H7 (cell line): ENCODE data around the gene B4GALT5.

- RAMPAGE, long total RNA = no peak
Observed at GRCh38 chr20:49233882-49234182, 14.6 kb downstream of the DDX27 start.

DNA sequence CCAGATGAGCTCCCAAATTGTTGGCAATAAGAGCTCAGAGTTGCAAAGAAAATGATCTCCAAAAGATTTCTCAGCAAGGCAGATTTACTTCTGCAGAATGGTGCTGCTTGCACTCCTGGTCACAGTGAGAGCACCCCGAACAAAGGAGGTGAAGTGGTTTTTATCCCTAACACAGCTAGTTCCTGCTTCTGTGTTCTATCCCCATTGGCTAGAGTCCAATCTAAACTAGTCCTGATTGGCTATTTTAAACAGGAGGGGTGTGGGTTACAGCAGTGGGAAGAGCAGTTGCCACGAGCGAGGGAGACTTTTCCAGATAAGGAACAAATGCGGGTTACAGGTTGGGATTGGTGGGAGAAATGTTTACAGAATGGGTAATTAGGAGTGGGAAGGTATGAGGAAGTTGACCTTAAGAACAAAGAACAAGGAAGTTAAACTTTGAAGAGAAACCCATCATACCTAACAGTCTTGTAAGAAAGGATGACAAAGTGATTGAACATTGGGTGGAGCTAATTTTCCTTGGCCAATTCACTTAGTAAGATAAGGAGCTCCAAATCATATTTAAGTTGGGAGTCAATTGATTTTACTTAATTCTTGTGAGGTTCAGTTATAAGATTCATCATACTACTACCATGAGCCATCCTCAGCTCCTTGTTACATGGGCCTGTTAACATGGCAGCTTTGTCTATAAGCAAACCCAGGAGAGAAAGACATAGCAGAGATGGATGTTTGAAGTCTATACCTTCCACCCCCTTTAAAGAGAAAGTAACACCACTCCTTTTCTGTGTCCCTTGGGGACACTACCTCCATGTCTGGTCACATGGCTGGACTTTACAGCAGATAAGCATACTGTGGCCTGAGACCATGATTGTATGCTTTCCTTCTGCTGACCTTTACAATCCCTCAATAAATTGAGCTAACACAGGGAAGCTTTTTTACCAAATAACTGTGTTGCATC is 9.5 kb upstream of the ZNFX1 start:
- RAMPAGE, long total RNA = no peak

- RAMPAGE, long total RNA = no peak
Observed at GRCh38 chr20:49418614-49419091, 63.8 kb downstream of the KCNB1 start.

DNA sequence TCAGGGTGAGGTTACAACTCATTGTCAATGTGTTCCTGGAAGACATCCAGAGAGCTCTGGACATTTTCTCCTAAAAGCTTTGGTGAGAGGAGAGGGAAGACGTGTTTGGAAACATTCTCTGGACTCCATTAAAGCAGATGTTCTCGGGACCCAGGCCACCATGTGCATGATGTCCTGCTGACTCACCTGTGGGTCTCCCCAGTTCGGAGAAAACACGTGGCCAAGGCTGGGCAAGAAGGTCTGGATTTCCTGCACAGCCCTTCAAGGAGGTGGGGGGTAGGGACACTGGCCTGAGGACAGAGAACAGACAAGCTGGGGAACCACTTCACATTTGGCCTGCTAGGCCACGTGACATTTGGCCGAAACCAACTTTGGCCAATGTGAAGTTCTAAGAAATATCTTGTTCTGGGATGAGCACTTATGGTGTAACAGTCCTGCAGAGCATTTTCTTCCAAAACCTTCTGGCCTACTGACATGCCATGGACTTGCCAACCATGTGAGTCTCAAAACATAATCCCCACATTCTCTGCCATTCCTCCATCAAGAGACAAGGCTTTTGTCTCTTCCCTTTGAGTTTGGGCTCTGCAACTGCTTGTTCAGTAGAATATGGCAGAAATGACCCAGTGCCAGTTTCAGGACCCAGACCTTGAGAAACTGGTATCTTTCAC is 61.4 kb downstream of the KCNB1 start:
- RAMPAGE, long total RNA = no peak

GRCh38 chr20:49639515-49639900 is 71.6 kb upstream of the PTGIS start:
- RAMPAGE, long total RNA = no peak

DNA sequence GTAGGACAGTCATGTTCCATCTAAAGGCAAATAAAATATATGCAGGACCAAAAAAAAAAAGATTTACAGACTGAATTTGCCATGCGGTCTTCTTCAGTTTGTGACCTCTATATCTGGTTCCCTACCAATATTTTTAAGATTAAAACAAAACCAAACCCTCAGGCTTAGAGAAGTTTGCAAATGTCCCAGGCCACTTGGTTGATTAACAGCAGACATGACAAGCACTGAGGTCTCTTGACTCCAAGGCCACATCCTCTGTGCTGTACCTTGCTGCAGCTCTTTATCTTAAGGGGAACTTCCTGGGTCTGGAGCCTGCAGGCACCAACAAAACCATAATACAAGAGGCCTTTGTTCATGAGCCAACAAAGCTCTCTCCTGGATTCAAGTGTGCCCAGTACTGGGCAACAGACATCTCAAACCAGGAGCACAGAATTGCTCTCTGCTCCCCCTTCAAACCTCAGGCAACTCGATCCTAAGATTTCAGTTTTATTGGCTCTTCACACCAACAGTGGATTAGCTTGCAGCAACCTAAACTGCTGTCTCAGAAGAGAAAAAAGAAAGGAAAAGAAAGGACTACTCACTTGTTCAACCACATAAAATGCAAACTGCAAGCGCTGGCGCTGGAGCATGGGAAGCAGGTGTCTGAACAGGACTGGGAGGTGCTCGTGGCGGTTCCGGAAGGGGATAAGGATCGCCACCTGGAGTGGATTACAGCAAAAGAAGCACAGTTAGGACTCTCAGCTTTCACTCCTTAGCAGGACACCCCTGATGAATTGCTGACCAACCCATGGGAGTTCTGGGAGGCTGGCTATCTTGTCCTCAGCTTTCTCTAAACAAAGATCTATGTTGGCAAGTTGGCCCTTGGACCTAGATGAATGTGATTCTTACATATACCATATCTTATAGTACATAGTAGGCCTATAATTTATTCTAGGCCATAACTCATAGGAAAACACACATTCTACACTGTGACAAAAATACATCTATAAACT is 71.5 kb downstream of the B4GALT5 start:
- RAMPAGE, long total RNA = no peak

- RAMPAGE, long total RNA = no peak
Observed at GRCh38 chr20:49713817-49714297, at the start of gene B4GALT5. Gene B4GALT5 (minus strand): TSS chr20:49713878.

- RAMPAGE, long total RNA = no peak
Observed at GRCh38 chr20:49766087-49766737, 46.4 kb upstream of the SLC9A8 start.

DNA sequence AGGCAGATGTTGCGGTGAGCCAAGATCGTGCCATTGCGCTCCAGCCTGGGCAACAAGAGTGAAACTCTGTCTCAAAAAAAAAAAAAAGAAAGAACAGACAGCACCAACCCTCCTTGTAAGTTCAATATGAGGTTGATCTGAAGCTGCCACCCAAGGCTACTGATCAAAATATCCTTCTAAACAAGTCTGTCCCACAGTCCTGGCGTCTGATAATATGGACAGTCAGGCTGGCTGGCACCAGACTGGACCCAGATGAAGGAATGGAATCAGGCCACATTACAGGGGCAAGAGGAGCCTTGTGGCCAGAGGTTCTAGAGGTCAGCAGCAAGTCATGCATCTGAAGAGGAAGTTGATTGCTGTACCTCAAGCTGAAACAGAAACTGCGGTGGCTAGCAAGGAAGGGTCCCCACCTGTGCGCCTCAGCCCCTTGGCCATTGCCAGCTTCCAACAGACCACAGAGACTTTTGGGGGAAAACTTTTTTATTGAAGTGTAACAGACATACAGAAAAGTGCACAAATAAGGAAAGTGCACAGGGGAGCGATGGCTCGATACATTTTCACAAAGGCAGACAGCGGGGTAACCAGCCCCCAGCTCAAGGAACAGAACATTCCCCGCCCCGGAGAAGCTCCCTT is 26.9 kb upstream of the SLC9A8 start:
- RAMPAGE, long total RNA = no peak

- RAMPAGE, long total RNA = no peak
Observed at GRCh38 chr20:49789838-49790787, 22.5 kb upstream of the SLC9A8 start.

- RAMPAGE, long total RNA = no peak
Observed at GRCh38 chr20:49851824-49852459, 39.3 kb downstream of the SLC9A8 start.

- RAMPAGE, long total RNA = no peak
Observed at GRCh38 chr20:49854903-49855125, 42.2 kb downstream of the SLC9A8 start.

GRCh38 chr20:49874299-49874655 is 41.1 kb downstream of the SPATA2 start:
- RAMPAGE, long total RNA = no peak

GRCh38 chr20:50033675-50034253 is 51.0 kb downstream of the SNAI1 start:
- RAMPAGE, long total RNA = no peak

- RAMPAGE, long total RNA = no peak
Observed at GRCh38 chr20:50040986-50041507, 58.3 kb downstream of the SNAI1 start.

GRCh38 chr20:50050750-50051257 is 62.1 kb downstream of the UBE2V1 start:
- RAMPAGE, long total RNA = no peak

DNA sequence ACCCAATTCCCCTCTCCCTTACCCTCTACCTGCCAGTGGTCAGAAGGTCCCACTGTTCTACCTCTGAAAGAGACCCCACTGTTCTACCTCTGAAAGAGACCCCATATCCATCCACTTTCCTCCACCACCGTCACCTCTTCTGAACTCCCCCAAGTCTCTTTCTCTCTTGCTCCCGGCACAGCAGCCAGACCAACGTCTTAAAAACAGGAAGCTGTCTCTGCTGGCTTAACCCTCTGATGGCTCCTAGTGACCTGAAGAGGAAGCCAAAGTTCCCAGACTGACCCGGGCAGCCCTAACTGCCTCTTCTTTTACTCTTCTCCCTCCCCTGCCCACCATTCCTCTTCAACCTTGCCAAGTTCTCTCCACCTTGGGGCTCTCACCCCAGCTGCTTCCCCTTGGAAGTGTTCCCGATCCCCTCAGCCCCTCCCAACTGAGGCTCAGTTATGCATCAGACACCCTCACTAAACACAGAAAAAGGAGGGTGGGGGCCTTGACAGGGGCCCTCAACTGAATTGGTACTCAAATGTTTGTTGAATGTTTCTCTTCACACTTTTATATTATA is 27.0 kb downstream of the UBE2V1 start:
- RAMPAGE, long total RNA = no peak

DNA sequence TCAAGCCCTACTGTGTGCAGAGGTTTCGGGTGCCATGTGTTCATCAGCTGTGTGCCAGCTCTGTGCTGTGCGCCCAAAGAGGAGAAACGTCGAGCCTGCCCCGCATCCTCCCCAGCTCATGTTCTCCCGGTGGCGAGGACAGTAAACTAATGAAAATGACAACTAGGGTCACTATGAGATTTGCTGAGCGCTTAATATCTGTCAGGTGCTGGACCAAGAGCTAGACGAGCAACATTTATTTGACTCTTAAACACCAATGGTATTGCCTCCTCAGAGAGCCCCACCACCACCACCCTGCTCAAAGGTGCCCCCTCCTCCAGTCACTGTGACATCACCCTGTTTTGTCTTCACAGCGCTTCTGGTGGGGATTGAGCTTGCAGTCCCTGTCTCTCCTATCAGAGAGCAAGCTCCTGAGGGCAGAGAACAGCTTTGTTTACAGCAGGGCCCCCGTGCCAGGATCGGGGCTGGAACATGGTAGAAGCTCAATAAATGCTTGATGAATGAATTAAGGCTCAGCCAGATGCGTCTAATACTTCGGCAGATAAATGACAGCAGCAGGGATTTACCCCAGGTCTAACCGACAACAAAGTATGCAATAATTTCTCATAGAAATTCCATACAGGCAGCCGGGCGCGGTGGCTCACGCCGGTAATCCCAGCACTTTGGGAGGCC is 806 bp upstream of the PEDS1 start:
- RAMPAGE, long total RNA = no peak

DNA sequence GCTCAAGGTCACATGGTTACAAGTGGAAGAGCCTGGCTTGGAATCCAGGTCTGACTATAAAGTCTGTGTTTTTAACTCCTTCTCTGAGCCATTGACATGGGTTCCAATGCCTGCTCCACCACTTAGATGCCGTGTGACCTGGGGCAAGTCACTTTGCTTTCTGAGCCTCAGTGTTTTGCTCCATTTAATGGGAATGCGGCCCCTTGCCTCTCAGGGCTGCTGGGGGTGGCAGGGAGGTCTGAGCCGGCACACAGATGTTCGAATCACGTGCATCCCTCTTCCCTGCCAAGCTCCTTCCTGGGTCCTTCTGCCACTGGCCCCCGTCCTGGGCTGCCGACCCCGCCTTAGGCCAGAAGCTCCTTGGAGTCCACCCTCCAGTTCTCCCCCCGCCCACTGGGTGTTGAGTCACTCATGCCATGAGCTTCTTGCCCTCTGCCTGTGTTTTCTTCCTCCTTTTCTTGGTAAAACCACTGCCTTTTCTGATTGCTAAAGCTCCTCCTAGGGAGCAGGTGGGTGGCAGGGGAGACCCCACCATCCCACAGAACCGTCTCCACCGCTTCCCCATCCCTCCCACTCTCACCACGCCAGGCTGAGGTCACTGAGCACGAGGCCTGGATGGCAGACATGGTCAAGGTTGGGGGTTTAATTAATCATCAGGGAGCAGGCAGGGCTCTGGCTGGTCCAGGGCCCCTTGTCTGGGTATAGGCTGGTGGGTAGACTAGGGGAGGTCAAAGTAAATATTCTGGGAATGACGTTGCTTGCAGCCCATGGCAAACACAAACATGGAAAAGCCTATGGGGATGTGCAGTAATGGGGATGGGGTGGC is 35.8 kb downstream of the CEBPB start:
- RAMPAGE, long total RNA = no peak

DNA sequence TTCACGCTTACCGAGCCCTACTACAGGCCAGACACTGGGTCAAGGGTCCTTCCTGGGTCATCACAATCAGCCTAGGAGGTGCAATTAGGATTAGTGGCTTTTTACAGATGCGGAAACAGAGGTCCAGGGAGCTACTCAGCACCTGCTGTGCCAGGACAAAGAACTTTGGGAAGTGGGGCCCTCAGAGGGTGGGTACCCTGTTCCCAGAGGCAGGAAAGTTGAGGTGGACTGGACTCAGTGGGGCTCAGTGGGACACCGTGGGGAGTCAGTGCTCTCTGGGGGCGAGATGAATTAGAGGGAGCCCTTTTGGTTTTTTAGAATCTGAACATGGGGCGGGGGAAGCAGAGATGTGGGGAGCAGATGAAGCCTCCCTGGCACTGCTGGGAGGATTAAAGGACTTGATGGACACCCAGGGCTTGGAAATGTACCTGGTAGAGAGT is 77.3 kb downstream of the CEBPB start:
- RAMPAGE, long total RNA = no peak